ENCODE measurements around the genes GOLGB1 and KPNA1.

DNA sequence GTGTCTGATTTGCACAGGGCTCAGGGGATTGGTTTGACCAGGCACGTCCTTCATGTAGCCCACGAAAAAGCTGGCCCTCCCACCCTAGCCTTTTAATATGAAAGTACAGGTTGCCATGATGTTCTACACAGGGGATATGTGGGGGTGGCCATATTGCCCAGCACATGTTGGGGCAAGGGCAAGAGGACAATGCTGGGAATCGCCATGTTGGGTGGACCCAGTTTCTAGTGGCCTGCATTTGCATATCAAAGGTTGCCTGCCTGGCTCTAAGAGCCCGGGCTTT is 20.1 kb downstream of the NDUFB4 start:
- PRO-cap, 10 experiments, result no peak in any of the 10 experiments

GRCh38 chr3:120719073-120719885 is 23.0 kb downstream of the RABL3 start:
- PRO-cap, 10 experiments, result no peak in any of the 10 experiments

DNA sequence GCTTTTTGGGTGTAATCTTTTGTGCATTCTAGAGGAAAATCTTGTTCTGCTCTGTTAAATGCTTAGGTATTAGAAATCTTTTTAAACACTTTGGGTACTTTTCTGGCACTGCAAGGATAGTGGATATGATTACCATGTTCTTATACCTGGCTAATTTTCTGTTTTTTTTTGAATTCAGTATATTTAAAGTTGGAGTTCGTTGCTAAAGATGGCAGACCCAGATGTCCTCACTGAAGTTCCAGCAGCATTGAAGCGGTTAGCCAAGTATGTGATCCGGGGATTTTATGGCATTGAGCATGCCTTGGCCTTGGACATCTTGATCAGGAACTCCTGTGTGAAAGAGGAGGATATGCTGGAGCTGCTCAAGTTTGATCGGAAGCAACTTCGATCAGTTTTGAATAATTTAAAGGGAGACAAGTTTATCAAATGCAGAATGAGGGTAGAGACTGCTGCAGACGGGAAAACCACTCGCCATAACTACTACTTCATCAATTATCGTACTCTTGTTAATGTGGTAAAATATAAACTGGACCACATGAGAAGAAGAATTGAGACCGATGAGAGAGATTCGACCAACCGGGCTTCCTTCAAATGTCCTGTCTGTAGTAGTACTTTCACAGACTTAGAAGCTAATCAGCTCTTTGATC is 7.9 kb downstream of the GTF2E1 start:
- PRO-cap, 10 experiments, result no peak in any of the 10 experiments

GRCh38 chr3:120833337-120833829 is 74.6 kb upstream of the STXBP5L start:
- PRO-cap, 10 experiments, result peak in 1 of 10 experiments; most common minus-strand start chr3:120833557 (in 1)

- PRO-cap, 10 experiments, result no peak in any of the 10 experiments
Measured at GRCh38 chr3:120907653-120908161, 298 bp upstream of the STXBP5L start.

GRCh38 chr3:121748757-121749785 is at the start of gene GOLGB1:
GOLGB1 (minus strand) TSS chr3:121749741.
- PRO-cap, 10 experiments, result peak in 10 of 10 experiments; most common plus-strand start chr3:121749236 (in 8); most common minus-strand start chr3:121749741 (in 10)

GRCh38 chr3:121835475-121835830 is 444 bp downstream of the EAF2 start:
- PRO-cap, 10 experiments, result peak in 6 of 10 experiments; most common plus-strand start chr3:121835657 (in 1); most common minus-strand start chr3:121835641 (in 6)

DNA sequence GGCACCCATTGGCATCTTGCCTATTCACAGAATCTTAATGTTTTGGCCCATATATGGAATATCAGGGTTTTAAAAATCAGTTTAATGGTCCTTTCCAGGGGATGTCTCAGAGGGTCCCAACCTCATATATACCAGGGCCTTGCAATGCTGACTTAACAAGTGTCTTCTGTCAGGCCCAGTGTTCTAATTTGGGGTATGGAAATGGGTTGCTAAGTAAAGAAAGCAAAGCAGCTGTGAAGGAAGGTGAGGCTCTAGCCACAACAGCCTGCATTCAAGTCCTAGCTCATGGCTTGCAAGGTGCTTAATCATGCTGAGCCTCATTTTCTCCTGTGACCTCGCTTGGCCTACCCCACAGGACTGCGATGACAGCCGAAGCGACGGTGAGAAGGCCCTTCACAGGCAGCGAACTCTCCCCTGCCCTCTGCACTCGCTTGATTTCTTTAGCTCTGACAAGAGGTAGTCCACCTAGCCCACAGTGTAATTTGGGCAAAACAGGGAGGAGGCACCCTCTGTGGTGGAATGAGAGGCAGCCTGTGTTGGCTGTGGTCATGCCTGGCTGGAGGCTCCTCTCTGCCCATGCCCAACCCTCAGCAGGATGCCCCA is 29.4 kb downstream of the ILDR1 start:
- PRO-cap, 10 experiments, result no peak in any of the 10 experiments

GRCh38 chr3:122101039-122101577 is 45.9 kb downstream of the CD86 start:
- PRO-cap, 10 experiments, result no peak in any of the 10 experiments

DNA sequence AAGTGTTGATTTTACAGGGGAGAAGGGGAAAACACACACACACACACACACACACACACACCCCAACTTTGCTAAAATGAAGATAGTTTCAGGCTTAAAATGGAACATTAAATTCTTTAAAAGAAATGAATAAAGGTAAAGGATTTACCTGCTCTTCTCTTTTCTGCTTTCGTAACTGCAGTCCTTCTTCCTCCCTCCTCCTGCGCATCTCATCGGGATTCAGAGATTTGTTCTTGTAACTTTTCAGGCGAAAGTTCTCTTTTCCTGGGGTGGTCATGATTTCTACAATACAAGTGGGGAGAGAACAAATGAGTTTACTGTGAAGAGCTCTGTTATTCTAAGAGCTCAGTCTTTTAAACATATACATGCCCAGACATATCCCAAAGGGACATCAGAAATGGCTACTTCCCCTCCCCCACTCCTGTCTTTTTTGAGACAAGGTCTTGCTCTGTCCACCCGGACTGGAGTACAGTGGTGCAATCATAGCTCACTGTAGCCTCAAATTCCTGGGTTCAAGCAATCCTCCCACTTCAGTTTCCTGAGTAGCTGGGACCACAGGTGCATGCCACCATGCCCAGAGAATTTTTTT is 18.4 kb downstream of the KPNA1 start:
- PRO-cap, 10 experiments, result no peak in any of the 10 experiments

- PRO-cap, 10 experiments, result peak in 10 of 10 experiments; most common plus-strand start chr3:122514581 (in 4); most common minus-strand start chr3:122514916 (in 4)
Measured at GRCh38 chr3:122514309-122515370, at the start of gene KPNA1. KPNA1 (minus strand) TSS chr3:122514939.

DNA sequence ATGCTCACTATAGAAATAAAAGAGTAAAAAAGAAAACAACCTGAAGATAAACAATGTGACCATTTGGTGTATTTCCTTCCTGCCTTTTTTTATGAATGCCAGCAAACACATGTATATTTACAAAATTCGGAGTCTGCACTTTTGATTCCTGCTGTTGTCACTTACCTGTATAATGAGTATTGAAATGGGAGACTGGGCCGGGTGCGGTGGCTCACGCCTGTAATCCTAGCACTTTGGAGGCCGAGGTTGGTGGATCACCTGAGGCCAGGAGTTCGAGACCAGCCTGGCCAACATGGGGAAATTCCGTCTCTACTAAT is 856 bp downstream of the DTX3L start:
- PRO-cap, 10 experiments, result peak in 2 of 10 experiments; most common plus-strand start position 179 of the sequence (in 1); most common minus-strand start position 174 of the sequence (in 2)

DNA sequence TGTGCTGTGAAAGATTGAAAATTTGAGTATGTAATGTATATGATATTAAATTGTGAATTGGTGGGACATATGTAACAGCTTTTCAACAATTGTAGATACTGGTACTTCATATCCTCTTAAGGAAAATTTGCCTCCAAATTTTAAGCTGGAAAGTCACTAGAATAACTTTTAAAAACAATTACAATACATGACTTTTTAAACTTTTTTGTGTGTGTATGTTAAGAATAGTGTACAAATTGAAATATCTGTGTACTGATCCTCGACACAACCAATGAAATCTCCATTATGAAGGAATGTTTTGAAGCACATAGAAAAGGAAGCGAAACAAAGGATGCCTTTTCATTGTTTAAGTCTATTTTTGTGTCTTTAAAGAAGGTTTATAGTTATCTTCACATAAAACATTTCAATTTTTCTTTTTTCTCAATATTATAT is 1.4 kb downstream of the PARP15 start:
- PRO-cap, 10 experiments, result no peak in any of the 10 experiments

GRCh38 chr3:122969468-122969983 is 58.0 kb downstream of the SEMA5B start:
- PRO-cap, 10 experiments, result peak in 1 of 10 experiments; most common minus-strand start chr3:122969715 (in 1)

DNA sequence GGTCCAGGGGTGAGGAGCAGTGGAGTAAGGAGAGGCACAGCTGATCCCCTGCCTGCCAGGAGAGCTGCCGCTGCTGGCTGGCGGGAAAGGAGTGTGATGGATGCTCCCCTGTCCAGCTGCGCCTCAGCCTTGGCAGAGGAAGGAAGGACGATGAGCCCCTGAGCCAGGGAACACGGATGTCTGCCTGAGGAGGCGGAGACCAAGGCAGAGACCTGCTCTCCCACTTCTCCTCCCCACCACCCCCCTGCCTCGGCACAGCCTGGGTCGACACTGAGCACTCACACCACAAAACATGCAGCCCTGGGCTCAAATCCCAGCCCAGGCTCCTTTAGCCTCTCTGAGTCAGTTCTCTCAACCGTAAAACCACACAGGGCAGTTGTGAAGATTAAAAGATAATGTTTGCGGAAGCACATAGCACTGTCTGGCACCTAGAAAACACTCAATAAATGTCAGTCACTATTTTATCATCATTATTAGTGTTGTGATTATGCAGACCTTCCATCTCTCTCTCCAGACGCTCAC is 52.3 kb downstream of the SEMA5B start:
- PRO-cap, 10 experiments, result peak in 2 of 10 experiments; most common plus-strand start position 252 of the sequence (in 2); most common minus-strand start position 131 of the sequence (in 1)

DNA sequence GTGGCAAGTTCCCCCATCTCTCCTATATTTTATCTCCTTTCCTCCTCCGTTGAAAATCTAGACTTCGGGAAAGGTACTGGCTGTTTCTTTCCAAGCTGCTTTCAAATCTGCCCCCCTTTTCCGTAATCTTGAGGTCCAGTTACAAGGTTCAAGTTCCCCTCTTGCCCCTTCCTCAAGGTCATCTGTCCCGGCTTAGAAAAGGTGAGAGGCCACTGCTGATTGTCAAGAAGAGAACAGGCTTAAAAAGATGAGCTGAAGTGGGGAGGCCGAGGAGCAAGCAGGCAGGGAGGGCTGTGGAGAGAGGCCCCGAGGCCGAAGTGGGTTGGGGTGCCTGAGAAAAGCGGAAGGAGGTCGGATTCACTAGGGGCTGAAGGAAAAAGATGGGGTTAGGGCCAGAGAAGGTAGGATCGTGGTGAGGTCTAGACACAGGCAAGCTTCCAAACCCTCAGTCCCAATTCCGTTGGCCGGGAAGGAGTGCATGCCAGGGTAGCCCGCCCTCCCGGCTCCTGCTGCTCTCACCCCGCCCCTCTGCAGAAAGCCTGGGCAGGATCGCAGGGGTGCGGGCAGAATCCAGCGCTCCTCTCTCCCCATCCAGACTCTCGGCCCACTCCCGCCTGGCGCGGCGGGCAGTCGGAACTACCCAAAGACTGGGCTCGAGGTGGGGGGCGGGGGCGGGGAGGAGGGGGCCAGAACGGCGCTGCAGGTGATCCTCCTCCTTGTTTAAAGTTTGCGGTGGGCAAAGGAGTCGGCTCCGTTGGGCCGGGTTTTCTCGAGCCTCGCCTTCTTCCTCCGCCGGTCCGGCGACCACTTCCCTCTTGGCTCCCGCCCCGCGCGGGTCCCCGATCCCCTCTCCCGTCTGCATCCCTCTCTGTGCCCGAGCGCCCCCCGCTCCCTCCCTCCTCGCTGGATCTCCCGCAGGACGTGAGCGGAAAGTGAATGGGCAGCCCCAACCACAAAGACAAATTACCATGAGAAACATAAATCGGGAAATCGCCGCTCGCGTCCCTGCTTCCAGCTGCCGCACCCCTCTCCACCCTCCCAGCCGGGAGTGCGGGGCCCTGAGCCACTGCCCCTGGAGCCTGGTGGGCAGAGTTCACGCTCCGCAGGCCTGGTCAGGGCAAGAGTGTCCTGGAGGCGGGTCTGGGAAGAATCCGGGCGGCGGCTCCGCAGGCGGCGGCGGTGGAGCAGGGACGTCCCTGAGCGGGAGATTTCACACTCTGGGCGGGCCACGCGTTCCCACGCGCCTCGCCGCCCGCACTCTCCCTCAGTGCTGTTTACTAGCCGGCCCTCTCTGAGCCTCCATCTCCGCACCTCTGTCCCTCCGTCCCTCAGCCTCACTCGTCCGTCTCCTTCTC is 1.3 kb downstream of the SEMA5B start:
- PRO-cap, 10 experiments, result peak in 1 of 10 experiments; most common plus-strand start position 533 of the sequence (in 1)

DNA sequence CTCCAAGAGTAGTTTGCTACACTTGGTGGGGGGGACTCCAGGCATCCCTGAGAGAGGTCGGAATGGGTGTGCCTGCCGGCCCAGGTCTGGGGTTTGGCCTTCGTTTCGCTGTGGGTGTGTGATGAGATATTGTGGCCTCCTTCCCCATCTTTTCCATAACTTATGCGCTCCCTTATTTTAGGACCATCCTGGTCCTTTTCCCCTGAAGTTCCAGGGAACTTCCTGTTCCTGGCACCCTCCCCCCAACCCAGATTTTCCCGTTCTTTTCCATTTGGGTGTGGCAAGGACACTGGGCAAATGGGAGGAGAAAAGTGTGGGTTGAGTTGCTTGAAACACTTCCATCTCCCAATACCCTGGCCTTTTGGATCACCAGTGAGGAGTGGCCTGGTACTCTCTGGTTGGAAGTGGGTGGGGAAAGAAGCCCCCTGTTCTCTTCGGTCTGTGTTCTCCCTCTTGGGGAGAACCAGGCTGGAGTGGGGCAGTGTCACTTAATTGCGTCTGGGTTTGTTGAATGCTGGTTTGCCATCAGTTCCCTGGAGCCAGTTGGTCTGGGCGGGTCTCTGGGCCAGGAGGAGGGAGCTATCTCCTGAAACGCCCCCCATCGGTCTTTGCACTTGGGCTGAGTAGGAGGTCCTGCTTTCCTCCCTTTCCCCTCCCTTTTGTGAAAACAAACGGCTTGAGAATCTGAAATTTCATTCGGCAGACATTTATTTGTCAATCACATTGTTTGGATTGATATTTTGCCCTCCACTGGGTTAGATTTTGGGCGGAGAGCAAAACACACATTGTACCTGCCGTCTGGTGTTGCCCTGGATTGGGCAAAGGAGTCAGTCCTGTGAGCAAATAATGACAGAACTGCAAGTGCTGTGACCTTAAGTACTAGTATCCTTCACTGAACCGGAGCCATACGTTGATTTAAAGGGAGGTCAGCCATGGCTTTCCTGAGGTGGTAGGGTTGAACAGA is 1.4 kb downstream of the PDIA5 start:
- PRO-cap, 10 experiments, result peak in 4 of 10 experiments; most common minus-strand start position 509 of the sequence (in 3)

GRCh38 chr3:123084642-123085363 is 18.0 kb downstream of the PDIA5 start:
- PRO-cap, 10 experiments, result no peak in any of the 10 experiments

- PRO-cap, 10 experiments, result no peak in any of the 10 experiments
Measured at GRCh38 chr3:123116077-123116817, 49.4 kb downstream of the PDIA5 start.

DNA sequence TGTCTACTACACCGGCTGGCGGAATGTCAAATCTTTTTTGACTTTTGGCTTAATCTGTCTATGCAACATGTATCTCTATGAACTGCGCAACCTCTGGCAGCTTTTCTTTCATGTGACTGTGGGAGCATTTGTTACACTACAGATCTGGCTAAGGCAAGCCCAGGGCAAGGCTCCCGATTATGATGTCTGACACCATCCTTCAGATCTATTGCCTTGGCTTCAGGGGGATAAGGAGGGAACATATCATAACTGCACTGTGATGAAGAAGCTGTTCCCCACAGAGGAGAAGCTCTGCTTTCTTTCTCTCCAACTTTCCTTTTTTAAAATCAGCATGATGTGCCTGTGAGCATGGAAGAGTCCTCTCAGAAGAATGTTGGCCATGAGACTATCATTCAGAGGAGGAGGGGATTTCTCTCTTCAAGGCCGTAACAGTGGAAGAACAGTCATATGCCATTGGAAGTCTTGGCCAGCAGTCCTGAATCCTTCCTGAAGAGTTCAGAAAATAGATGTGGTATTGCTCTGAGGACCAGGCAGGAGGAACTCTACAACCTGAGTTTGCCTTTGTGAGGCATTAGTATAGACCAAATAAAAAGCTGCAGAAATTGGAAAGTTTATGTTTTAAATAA is 69.9 kb downstream of the SEC22A start:
- PRO-cap, 10 experiments, result no peak in any of the 10 experiments